H1 (cell line): ENCODE results near the gene CAPRIN1.

- RRBS, result no CpG with 5 or more reads among the region's 14 CpGs
CAGE:
- cytosol, long polyA plus RNA, result no peak
- long polyA plus RNA, result no peak
- nucleus, long polyA plus RNA, result no peak
Observed at GRCh38 chr11:33633203-33633855, 67.3 kb downstream of the C11orf91 start.

GRCh38 chr11:33691042-33691683 lies 9.5 kb downstream of the C11orf91 start:
- RRBS, result no CpG with 5 or more reads among the region's 5 CpGs
CAGE:
- cytosol, long polyA plus RNA, result no peak
- long polyA plus RNA, result no peak
- nucleus, long polyA plus RNA, result no peak

DNA sequence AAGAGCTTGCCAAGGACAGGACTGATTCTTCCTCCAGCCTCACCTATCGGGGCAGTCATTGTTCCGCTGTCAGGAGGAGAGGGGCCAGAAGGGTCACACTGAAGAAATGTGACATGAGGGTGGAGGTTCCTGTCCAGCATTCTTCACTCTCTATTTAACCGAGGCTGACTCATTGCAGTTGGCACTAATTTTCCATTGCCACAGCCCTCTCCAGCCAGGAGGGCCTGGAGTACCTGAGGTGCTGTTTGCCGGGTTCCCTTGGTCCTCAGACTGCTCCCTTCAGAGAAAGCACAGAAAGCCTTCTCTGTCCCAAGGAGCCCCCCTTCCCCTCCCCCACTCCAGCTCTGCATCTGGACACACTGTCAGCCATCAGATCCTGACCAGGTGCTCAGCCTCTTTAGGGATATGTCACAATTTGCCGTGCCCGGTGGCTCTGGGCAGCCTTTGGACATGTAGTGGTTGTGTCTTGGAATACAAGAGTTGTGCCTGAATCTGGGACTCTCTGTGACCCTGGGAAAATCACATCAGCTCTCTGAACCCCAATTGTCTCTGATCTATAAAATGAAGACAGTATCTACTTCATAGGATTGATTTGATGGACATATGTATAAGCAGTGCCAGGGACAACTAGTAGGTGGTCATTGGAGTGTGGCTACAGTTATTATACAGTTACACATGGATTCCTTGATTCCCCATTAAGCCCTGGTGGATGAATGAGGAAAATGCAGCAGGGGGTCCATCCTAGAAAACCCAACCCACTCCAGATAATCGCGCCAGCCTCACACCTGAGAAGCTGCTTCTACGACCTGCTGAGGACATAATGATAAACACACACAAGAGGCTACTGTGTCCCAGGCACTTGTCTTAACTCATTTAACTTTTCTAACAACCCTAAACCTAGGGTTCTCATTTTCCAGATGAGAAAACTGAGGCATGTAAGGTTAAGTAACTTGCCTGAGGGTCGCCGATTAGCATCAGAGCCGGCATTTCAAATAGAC lies 3.4 kb upstream of the C11orf91 start:
- RRBS, result no CpG with 5 or more reads among the region's 12 CpGs
CAGE:
- cytosol, long polyA plus RNA, result no peak
- long polyA plus RNA, result no peak
- nucleus, long polyA plus RNA, result no peak

DNA sequence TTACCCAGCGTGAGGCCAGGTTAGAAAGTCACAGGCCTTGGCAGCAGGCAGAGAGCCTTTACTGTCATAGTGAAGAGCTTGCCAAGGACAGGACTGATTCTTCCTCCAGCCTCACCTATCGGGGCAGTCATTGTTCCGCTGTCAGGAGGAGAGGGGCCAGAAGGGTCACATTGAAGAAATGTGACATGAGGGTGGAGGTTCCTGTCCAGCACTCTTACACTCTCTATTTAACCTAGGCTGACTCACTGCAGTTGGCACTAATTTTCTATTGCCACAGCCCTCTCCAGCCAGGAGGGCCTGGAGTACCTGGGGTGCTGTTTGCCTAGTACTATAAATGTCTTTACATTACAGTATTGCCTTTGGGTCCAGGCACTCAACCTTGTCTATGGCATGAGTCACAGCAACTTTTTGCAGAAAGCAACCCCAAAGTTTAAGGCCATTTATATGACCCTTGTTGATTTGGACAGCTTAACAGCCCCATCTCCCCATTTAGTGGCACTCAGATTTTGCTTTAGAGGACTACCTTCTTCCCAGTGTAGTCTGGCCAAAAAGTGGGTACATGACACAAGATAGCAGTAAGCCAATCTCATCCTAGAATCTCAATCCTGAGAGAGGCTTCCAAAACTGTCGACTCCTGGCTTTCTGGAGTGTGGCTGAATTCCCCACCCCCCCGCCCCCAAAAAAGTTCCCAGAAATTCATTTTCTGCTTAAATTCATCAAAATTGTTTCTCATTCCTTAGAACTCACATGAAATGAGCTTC lies 7.3 kb upstream of the C11orf91 start:
- RRBS, result no CpG with 5 or more reads among the region's 5 CpGs
CAGE:
- cytosol, long polyA plus RNA, result no peak
- long polyA plus RNA, result no peak
- nucleus, long polyA plus RNA, result no peak

GRCh38 chr11:33741712-33742444 lies 5.7 kb upstream of the CD59 start:
- RRBS, result no CpG with 5 or more reads among the region's 9 CpGs
CAGE:
- cytosol, long polyA plus RNA, result no peak
- long polyA plus RNA, result no peak
- nucleus, long polyA plus RNA, result start-site peak on the minus strand at chr11:33741927-33742041, 17 reads

DNA sequence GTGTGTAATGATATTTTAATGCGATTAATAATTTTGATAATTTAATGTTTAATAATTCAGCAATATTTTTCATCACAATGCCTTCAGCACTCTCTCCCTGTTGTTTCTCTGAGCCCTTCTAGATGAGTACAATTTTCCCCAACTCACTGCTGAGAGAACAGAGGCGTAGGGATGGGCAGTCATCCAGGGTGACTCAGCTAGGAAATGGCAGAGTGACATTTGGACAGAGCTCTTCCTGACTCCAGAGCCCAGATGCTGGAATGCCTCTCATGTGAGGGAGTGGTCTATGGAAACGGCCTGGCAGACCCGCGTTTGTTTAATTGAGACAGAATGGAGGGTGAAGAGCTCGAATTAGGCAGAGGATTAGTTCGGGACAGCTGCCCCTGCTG lies 7.4 kb upstream of the LMO2 start:
- RRBS, result no CpG with 5 or more reads among the region's 7 CpGs
CAGE:
- cytosol, long polyA plus RNA, result no peak
- long polyA plus RNA, result no peak
- nucleus, long polyA plus RNA, result no peak

- RRBS, result no CpG with 5 or more reads among the region's 14 CpGs
CAGE:
- cytosol, long polyA plus RNA, result no peak
- long polyA plus RNA, result no peak
- nucleus, long polyA plus RNA, result no peak
Observed at GRCh38 chr11:33912322-33913243, 20.7 kb upstream of the LMO2 start.

DNA sequence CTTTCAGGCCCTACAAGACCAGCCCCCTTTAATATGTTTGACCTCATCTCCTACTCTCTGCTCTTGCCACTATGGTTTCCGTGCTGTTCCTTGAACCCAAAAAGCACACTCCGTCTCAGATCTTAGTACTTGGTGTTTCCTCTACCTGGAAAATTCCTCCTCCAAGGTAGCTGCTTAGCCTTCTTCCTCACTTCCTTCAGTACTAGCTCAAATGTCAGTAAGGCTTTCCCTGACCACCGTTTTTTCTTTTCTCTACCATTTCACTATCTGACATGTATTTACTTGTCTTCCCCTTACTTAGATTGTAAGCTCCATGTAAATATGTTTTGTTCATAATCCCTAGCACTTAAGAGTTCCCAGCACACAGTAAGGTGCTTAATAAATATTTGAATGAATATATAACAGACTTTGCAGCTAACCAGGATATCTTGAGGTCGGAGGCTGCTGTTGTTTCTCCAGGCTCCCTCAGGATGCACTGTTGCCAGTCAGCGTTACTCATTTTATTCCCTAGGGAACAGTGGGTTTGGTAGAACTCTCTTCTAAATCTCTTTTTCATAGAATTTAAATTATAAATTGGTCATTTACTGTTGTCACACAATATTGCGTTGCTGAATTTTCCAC lies 1.2 kb upstream of the CAPRIN1 start:
- RRBS, result no CpG with 5 or more reads among the region's 6 CpGs
CAGE:
- cytosol, long polyA plus RNA, result no peak
- long polyA plus RNA, result no peak
- nucleus, long polyA plus RNA, result no peak

DNA sequence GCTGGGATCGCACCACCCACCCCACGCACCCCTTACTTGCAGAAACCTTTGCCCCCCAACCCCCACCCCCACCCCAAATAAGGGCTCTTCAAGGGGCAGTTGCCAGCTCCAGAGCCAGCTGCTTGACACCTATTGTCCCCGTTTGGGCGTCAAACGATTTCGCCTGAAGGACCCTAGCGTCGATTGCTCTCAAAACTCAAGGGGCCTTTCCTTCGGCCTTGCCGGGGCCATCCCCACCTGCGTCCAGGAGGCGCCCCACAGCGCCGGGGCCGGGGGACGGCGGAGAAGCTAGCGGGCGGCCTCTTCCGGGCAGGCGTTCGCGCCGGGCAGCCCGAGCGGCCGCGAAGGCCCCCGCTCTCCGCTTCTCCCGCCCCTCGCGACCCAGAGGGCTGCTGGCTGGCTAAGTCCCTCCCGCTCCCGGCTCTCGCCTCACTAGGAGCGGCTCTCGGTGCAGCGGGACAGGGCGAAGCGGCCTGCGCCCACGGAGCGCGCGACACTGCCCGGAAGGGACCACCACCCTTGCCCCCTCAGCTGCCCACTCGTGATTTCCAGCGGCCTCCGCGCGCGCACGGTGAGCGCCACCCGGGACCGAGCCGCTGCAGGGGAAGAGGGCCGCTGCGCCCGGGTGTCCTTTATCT lies at the start of gene CAPRIN1:
Gene CAPRIN1, plus strand, starts transcription at position 431 of the 638 bp plus-strand sequence.
- RRBS, result under 1% methylated on average over 34 of the region's 61 CpGs
CAGE:
- cytosol, long polyA plus RNA, result start-site peak on the plus strand centred at position 415 of the sequence, 49 bp wide, 267 reads
- long polyA plus RNA, result start-site peak on the plus strand centred at position 415 of the sequence, 48 bp wide, 278 and 286 reads in 2 replicates
- nucleus, long polyA plus RNA, result start-site peak on the plus strand centred at position 414 of the sequence, 46 bp wide, 229 reads

DNA sequence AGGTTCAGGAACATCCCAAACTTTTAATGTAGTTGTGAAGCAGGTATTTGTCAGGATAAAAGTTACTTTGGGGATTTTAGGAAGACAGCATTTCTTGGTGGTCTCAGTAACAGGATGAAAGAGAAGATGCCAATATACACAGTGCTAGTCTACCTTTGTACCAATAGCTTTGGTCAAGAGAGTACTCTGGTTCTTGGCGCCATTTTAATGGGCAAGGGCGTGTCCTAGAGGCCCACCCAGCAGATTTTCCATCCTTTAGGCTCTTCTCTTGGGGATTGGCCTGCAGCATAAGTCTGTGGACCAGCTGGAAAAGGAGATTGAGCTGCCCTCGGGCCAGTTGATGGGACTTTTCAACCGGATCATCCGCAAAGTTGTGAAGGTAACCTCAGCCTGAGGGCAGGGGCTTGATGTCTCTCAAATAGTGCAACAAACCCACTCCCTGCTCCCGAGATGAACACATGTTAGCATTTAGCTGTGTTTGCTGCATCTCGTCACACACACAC lies 35.5 kb downstream of the NAT10 start:
- RRBS, result no CpG with 5 or more reads among the region's 7 CpGs
CAGE:
- cytosol, long polyA plus RNA, result no peak
- long polyA plus RNA, result no peak
- nucleus, long polyA plus RNA, result no peak

- RRBS, result no CpG with 5 or more reads among the region's 7 CpGs
CAGE:
- cytosol, long polyA plus RNA, result no peak
- long polyA plus RNA, result no peak
- nucleus, long polyA plus RNA, result no peak
Observed at GRCh38 chr11:34141539-34142099, 36.2 kb downstream of the NAT10 start.

DNA sequence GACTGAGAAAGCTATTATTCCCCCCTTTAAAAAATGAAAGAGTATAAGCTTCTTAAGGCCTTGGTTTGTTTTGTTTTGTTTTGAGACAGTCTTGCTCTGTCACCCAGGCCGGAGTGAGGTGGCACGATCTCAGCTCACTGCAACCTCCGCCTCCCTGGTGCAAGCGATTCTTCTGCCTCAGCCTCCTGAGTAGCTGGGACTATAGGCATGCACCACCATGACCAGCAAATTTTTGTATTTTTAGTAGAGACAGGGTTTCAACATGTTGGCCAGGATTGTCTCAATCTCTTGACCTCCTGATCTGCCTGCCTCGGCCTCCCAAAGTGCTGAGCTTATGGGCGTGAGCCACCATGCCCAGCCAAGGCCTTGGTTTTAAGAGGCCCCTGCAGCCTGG lies 75.4 kb downstream of the NAT10 start:
- RRBS, result no CpG with 5 or more reads among the region's 6 CpGs
CAGE:
- cytosol, long polyA plus RNA, result no peak
- long polyA plus RNA, result no peak
- nucleus, long polyA plus RNA, result no peak

- RRBS, result 6% methylated on average over 2 of the region's 22 CpGs
CAGE:
- cytosol, long polyA plus RNA, result no peak
- long polyA plus RNA, result no peak
- nucleus, long polyA plus RNA, result no peak
Observed at GRCh38 chr11:34186136-34186939, 80.9 kb downstream of the NAT10 start.

DNA sequence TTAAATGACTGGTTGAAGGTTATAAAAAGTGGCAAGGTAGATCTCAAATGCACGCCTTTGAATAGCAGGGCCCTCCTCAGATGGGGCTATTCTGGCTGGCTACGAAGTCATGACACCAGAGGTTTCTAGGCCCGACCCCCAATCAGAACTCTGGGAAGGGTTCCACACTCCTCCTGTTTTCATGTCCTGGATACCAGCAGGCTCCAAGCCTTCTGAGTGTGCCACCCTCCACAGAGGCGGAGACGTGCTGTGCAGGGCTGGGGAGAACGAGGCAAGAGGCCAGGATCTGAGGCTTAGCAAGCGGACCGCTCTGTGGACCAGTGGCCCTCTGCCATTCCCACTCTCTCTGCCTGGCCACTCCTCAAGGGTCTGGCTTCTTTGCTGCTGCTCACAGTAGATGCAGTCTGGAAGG lies 86.9 kb downstream of the NAT10 start:
- RRBS, result no CpG with 5 or more reads among the region's 8 CpGs
CAGE:
- cytosol, long polyA plus RNA, result no peak
- long polyA plus RNA, result no peak
- nucleus, long polyA plus RNA, result no peak

GRCh38 chr11:34192777-34193554 lies 87.5 kb downstream of the NAT10 start:
- RRBS, result no CpG with 5 or more reads among the region's 9 CpGs
CAGE:
- cytosol, long polyA plus RNA, result no peak
- long polyA plus RNA, result no peak
- nucleus, long polyA plus RNA, result no peak

DNA sequence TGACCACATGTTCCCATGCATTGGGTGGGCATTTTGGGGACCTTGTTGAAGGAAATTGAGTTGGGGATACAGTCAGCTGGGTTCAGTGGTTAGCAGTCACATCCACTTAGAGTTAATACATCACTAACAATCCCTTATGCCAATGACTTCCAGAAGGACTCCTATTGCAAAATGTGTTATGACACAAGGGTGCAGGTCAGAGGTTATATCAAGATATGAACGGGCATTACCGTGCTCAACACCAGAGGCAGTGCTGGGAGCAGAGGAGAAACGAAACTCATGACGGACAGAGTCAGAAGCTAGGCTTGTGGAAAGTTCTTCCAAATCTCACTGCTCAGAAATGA lies 48.6 kb downstream of the ABTB2 start:
- RRBS, result no CpG with 5 or more reads among the region's 4 CpGs
CAGE:
- cytosol, long polyA plus RNA, result no peak
- long polyA plus RNA, result no peak
- nucleus, long polyA plus RNA, result no peak

- RRBS, result no CpG with 5 or more reads among the region's 9 CpGs
CAGE:
- cytosol, long polyA plus RNA, result no peak
- long polyA plus RNA, result no peak
- nucleus, long polyA plus RNA, result no peak
Observed at GRCh38 chr11:34310947-34311614, 46.7 kb downstream of the ABTB2 start.

- RRBS, result no CpG with 5 or more reads among the region's 1 CpG
CAGE:
- cytosol, long polyA plus RNA, result no peak
- long polyA plus RNA, result no peak
- nucleus, long polyA plus RNA, result no peak
Observed at GRCh38 chr11:34329221-34329786, 28.5 kb downstream of the ABTB2 start.

- RRBS, result no CpG with 5 or more reads among the region's 5 CpGs
CAGE:
- cytosol, long polyA plus RNA, result no peak
- long polyA plus RNA, result no peak
- nucleus, long polyA plus RNA, result no peak
Observed at GRCh38 chr11:34427105-34427912, 11.4 kb upstream of the CAT start.

DNA sequence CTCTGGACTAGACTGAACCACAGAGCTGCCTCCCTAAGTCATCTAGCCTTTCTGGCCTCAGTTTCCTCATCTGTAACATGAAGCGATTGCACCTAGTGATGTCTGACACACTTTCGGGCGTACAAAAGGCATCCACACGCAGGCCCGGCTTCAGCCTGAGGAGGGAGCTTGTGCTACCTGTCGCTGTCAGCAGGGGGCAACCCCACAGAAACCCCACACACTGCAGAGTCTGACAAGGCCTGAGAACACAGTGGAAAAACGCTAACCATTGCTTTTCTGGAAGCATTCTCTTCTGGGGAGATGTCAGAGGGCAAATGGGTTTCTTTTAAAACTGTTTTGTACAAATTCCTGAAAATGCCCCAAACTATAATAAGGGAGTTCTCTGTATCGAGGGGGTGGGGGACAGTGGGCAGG lies 737 bp downstream of the ELF5 start:
- RRBS, result no CpG with 5 or more reads among the region's 8 CpGs
CAGE:
- cytosol, long polyA plus RNA, result no peak
- long polyA plus RNA, result no peak
- nucleus, long polyA plus RNA, result no peak